ENCODE data around the gene PDGFB.

DNA sequence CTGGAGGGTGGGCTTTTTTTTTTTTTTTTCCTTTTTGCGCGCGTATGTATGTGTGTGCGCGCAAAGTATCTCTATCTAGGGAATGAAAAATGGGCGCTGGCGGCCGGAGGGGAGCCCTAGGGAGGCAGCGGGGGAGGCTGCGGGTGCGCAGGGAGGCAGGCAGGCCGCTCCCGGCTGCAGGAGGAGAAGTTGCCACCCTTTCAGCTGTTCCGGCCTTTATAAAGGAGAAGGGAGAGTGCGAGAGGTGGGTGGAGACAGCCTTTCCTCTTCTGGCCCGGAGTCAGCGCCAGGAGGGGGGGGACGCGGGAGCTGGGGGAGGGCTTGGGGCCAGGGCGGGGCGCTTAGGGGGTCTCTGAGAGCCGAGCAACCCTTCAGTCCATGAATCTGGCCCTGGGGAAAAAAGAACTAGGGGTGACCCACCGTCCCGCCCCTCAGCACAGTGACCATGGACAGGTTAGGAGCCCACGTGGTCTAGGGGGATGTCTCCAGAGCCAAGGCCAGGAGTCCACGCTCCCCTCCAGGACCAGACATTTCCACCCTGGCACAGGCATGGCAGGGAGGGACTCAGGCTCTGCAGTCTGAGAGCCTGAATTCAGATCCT lies at the start of gene PDGFB:
Gene PDGFB (minus strand): TSS at position 194 of the 601 bp plus-strand sequence.
- PRO-cap = no peak

GRCh38 chr22:39282360-39282547 lies 37.2 kb downstream of the RPL3 start:
- PRO-cap = no peak

DNA sequence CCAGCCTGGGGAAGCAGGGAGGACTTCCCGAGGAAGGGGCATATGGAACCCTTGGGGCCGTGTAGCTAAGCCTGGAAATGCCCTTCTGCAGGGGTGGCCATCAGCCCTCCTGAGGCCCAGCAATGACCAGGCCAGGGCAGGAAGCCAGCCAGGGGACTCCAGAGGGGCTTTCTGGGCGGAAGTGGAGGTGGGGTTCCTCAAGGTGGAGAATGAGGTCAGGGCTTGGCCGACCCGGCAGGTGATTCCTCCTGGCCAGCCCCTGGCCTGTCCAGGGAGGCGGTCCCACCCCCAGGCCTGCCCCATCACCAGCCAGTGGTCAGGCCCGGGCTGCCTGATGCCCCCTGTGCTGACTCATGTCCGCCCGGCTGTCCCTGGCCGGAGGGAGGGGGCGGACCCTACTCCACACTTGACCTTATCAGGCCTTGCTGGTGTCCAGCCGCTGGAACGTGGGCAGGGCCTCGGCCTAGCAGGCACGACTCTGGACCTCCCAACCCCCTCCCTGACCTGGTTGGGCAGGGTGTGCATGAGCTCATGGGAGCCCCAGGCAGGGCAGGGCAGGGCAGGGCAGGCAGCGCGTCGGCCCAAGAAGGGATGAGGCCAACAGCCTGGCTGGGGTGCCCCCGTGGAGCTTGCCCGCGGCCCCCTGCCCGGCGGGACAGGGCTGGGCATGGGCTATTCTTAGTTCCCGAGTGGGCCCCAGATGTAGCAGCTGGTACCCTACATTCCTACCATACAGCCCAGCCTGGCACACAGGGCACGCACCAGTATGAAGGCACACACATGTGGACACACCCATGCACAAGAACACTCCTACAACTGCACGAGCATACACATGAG lies 35.9 kb downstream of the RPL3 start:
- PRO-cap = no peak

DNA sequence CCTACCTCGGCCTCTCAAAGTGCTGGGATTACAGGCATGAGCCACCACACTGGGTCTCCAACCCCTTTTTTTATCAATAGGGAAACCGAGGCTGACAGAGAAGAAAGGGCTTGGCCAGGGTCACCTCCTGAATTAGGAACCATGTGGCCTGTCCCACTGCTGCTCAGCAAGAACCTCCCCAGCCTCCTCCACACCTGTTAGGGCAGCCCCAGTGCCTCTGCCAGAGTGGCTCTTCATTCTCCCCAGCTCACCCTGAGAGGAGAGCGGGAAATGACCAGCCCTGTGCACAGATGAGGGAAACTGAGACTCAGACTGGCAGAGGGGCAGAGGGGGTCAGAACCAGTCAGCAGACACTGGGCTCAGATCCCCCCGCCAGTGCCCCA lies 30.3 kb downstream of the RPL3 start:
- PRO-cap = no peak

GRCh38 chr22:39312698-39313030 lies 6.8 kb downstream of the RPL3 start:
- PRO-cap = no peak

- PRO-cap = no peak
Measured at GRCh38 chr22:39314714-39315795, 4.4 kb downstream of the RPL3 start.

GRCh38 chr22:39317787-39318545 lies 1.5 kb downstream of the RPL3 start:
- PRO-cap = no peak

DNA sequence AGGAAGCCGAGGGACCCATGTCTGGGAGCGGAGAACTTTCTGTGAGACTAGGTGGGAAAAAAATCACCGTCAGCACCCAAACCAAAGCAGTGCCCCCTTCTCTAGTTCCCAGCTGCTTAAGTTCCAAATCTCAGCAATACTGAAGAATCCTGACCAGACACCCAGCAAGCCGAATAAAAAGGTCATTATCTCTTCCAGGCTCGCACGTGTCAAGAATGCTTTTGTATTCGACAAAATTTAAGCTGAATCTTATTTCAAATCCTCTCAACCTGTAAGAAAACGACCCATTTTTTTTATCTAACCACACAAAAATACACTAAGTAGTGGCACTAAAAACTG lies 908 bp downstream of the RPL3 start:
- PRO-cap = bidirectional peak, plus-strand start at position 185 of the sequence, minus-strand start at position 121 of the sequence

DNA sequence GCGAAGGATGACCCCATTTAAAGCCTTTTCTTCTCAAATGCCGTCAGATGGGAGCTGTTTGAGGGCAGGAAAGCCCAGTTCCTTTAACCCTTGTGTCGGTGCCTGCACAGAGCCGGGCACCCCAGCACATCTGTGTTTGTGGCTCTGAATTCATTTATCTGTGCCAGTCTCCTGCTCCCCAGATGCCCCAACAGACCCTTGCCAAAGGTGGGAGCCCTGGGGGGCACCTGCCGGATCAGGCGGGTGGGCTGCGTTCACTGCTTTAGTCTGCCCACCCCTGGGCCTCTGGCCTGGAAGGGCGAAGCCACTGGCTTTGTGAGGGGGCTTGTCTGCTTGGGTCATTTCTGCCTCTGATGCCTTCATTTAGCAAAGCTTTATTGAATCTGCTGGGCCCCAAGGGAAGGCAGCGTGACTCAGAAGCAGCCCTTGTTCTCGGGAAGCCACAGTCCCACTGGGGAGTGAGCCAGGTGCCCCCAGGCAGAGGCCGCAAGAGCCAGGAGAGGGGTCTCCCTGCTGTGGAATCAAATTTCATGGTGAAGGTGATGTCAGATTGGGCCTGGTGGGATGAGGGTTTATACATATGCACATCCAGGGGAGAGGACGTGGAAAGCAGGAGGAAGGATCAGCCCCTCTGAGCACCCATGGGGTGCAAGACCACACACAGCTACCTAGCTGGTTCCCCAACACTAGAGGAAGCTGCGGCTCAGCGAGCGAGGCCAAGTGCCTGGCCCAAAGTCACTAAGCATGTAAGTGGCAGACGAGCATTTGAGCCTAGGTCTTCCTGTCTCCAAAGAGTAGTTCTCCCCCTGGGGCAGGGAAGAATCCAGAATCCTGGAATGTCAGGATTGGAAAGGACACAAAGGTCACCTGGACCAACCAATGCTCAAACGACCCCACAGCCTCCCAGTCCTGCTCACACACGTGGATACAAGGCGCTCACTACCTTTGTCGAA lies 1.8 kb downstream of the SYNGR1 start:
- PRO-cap = no peak

DNA sequence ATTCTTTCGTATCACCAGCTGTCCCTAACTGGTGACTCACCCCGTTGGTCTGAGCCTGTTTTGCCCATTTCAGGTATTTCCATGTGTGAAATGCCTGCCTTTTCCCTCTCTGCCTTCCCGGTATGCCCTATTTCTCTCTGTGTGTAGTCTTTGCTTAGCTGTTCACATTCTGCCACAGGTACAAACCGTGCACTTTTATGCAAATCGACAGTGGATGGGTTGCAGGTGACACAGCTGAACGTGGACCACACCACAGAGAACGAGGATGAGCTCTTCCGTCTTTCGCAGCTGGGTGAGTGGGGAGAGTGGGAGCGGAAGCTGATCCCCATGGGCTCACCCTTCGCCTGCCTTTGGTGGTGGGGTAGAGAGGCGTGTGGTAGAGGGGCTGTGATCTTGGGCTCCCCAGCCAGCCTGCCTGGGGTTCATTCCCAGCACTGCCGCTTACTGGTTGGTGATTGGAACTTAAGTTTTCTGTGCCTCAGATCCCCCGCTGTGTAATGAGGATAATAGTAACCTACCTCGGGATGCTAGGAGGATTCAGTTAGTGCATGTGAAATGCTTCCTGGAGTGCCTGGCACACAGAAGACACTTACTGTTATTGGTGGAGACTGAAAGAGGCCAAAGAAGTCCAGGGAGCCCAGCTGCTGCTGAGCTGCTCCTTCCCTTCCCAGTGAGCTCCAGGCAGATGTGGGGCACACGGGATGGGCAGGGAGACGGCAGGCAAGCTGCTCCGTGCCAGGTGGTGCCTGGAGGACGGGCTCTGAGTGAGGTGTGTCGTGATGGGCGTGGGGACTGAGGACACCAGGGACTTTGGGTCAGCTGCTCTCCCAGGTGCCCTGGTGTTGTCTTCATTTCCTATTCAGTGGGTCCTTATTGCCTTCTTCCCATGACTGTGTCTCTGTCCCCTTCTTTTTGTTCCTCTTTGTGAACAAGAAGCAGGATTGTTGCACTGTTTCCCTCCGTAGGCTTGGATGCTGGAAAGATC lies 19.3 kb downstream of the TAB1 start:
- PRO-cap = no peak

DNA sequence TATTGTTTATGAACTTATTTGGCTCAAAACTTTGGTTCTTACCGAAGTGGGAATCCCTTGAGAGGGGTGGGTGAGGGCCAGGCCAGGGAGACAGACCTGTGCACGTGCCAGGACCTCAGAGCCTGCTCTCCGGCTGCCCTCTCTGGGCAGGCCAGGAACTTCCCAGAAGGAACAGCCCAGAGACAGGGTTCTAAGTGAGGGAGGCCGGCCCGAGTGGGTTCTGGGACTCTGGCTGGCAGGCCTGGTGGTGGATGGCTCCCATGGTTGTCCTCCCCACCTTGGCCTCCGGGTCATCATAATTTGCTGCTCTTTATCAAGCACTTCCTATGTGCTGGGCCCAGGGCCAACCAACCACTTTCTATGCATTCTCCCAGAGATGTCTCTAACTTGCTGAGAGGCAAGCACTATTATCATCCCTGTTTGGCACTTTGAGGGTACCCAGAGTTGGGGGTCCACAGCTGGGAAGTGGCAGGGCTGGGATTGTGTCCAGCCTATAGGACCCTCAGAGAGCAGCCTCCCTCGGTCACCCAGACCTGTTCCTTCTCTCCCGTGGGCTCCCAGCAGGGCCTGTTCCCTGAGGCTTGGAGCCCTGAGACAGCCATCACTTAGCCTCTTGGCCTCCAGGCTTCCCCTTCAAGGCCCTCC lies 6.2 kb downstream of the MGAT3 start:
- PRO-cap = no peak

- PRO-cap = no peak
Measured at GRCh38 chr22:39514582-39515871, 5.3 kb upstream of the ATF4 start.

DNA sequence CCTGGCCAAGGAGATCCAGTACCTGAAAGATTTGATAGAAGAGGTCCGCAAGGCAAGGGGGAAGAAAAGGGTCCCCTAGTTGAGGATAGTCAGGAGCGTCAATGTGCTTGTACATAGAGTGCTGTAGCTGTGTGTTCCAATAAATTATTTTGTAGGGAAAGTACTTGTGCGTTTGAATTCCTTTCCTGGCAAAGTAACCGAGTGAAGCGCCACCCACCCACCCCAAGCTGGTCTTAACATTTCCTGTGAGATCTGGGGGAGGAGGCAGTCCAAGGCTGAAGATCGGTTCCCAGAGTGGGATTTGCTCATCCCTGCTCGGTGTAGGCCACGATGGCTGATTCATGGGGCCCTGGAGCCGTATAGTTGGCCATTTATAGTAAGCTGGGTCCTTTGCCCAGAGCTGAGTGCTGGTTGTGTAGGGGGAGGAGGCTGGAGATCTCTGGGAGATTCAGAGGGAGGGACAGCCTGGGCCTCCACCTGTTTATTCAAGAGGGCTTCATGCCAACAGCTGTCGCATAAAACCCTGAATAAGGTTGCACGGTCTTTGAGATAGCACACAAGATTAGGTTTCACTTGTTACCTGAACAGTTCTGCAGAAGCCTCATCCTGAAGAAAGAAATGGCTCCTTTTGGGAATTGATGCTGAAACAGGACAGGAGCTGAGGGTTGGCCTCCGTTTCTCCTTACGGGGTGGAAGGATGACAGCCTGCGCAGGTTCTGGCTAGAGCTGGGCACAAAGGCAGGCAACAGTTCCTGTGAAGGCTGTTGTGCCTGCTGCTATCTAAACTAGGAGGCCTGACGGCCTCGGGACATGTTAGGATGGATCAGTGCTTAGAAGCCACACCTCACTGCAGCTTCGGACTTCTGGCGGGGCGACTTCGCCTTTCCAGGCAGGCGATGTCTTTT lies 2.4 kb downstream of the ATF4 start:
- PRO-cap = no peak

DNA sequence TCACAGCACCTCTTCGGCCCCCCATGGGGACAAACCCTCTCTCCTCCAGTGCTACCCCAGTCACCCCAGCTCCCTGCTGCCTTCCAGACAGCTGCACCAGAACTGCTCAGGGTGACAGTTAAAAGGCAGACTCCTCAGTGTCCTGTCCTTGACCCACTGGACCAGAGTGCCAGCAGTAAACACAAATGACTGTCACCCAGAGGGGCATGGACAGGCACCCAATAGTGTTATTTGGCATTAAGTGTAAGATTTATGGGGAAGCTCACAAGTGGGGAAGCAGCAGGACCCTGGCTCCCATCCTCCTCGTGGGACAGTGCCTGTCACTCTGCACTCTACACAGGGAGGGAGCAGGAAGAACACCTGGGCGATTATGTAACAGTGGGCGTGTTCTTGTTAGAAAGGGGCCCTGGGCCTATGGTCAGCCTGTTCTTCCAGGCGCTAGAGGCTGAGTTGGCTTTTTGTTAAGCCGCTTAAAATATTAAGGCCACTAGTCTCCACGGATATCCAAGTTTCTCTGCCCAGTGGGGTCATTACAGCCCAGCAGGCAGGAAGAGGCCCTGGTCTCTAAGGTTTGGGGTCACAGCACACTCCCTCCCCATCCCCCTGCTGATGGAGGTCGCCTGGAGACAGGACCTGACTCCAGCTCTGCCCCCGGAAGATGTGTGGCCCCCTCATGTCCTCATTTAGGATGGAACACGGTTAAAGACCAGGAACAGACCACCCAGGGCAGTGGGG lies 4.9 kb downstream of the RPS19BP1 start:
- PRO-cap = unidirectional peak, minus-strand start at position 315 of the sequence

DNA sequence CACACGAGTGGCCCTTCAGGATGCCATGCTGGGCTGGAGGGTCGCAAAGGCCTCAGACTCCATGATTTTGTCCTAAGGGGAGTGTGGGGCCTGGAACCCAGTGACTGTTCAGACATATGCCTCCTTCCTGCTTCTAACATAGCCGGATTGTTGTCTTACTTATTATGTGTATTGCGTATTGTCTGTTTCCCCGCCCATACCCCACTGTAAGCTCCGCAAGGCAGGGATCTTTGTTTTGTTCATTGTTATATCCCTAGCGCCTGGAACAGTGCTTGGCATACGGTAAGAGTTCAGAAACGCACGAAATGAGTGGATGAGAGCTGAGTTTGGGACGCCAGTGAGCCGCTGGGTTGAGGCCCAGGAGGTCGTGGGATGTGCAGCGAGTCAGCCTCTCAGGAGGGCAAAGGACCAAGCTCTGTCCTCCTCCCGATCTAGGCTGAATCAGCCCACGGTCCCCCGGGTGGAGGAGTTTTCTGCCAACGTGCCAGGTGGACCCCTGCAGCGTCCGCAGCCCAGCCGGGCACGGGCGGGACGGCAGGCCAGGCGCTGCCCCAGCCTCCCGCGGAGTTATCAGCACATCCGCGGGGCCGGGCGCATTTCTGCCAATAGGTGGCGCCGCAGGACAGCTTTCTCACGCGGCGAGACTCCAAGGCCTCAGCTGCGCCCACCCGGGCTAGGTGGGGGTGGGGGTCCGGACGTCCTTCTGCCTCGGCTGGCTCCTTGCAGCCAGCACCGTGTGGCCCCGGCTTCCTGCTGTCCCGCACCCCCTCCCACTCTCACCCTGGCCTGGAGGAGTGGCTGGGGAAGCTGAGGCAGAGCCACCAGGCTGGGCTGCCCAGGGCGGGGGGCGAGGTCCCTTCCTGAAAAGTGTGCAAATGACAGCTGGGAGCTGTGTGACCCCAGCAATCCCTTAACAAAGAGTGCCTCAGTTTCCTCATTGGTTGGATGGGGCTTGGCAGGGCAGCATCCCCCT lies 2.1 kb upstream of the RPS19BP1 start:
- PRO-cap = no peak

GRCh38 chr22:39661845-39662275 lies 91.3 kb downstream of the CACNA1I start:
- PRO-cap = no peak

DNA sequence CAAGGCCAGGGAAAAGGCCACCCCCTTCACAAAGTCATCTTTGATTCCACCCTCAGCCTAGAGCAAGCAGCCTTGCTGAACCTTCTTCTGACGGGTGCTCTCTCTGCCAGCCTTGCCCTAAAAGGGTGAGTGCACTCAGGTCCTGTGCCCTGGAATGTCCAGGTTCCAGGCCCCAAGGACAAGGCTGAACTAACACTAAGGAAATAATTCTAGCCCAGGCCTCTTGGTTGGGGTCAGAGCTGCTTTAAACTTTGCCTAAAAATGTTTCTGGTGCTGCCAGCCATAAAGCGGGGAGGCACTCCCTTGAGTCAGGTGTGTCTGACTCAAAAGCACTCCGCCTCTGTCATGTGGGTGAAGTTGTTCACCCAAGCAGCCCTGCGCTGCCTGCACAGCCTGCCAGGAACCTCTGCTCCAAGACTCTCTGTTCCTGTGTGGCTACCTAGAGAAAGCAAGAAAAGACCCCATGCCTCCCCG lies 9.2 kb upstream of the FAM83F start:
- PRO-cap = no peak

DNA sequence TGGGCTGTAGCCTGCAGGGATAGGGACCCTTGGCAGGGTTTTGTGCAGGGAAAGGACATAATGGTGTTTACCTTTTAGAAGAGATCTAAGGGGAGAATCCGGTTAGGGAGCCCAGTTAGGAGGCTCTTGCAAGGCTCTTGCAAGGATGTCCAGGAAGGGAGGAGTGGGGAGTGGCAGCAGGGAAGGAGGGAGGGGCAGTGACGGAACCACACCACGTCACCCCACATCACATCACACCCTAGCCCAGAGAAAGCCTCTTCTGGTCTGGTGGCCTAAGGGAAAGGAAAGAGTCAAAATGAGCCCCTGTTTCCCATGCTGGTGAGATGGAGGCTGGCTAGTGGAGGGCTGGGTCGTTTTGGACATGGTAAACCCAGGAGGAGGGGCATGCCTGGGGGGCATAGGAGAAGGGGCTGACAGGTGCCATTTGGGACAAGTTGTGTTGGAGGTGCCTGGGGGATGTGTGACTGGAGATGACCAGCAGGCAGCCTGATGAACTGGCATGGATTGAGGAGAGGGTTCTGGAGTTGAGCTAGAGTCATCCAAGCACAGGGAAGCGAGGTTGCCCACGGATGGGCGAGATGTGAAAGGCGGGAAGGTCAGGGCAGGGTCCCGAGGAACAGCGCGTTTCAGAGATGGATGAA lies 6.1 kb upstream of the FAM83F start:
- PRO-cap = no peak

DNA sequence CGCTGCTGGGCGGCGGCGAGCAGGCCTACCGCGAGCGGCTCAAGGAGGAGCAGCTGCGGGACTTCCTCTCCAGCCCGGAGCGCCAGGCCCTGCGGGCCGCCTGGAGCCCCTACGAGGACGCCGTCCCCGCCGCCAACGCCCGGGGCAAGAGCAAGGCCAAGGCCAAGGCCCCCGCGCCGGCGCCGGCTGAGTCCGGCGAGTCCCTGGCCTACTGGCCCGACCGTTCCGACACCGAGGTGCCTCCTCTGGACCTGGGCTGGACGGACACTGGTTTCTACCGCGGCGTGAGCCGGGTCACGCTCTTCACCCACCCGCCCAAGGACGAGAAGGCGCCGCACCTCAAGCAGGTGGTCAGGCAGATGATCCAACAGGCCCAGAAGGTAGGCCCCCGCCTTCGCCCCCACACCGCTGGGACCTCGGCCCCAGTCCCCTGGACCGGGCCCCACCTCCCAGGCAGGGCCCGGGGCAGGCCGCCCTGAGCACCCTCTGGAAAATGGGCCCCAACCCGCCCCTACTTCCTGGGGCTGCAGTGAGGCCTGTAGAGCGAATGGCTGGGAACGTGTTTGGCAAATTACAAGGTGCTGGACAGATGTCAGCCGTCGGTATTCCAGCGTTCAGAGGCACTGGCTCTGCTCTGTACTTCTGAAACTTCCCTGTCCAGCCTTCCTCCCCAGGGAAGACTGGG lies 540 bp downstream of the FAM83F start:
- PRO-cap = no peak

DNA sequence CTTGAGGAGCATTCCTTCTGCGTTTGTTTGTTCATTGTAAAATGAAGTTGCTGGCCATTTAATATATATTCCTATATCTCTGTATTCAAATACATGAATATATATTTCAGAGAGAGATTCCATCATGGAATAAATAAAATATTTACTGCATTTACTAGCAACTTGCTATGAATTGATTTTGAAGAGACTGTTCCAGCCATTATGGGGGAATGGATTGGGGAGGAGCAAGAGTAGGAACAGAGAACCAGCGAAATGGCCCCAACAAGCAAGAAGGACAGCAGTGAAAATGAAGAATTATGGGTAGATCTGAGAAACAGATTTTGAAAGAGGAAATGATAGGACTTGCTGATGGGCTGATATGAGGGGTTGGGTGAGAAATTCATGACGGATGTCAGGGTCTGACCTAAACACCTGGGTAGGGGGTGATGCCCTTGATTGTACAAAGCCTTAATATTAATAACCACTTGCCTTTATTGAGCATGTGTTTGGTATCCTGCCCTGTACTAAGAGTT lies 61.4 kb upstream of the TNRC6B start:
- PRO-cap = no peak

Data from SUDHL5 (cell line).